Mesenteric fat pad (tissue), 1 donor: ENCODE measurements around the genes DNAH1 and SEMA3G.

- PRO-cap = no peak
Measured at GRCh38 chr3:52305455-52306547, 10.3 kb upstream of the DNAH1 start.

DNA sequence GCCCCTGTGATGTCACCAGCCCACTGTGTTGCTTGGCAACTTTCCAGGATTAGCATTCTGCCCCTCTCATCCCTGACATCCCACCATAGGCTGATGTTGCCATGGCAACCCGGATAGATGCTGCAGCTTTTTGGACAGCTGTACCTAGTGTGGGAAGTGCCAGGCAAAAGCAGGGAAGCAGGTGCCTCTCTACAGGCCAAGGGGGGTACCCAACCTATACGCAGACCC lies at the start of gene DNAH1:
Gene DNAH1 (plus strand): TSS at position 201 of the 228 bp plus-strand sequence.
- PRO-cap = no peak

GRCh38 chr3:52400663-52401220 lies 9.1 kb downstream of the BAP1 start:
- PRO-cap = no peak

- PRO-cap = no peak
Measured at GRCh38 chr3:52403639-52404182, 6.1 kb downstream of the BAP1 start.

GRCh38 chr3:52444673-52445504 lies at the start of gene SEMA3G:
SEMA3G (minus strand) TSS chr3:52445103.
- PRO-cap = unidirectional peak, minus-strand start at chr3:52445103

DNA sequence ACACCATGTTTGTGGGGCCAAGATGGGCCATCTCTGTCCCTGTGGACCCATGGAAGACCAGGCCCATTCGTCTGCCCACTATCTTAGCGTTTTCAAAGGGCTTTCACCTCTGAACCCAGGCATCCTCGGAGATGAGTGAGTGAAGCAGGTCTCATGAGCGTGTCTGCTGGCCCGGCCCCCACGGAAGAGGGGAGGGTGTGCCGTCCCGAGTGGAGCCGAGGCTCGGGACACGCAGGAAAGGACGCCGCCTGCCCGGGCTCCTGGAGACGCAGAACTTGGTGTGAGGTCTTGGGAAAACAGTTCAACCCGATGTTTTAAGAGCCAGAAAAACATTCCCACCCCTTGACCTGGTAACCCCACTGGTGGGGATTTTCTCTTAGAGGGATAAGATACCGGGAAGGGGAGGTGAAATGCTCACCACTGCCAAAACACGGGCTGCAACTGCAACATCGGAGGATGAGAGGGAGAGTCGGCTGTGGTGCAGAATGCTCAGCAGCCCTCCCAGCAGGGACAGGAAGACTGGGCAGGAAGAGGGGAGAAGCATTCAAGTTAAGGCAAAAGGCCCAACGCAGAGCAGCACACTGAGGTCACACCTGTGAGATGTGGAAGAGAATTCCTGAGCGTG lies 14.3 kb upstream of the STAB1 start:
- PRO-cap = no peak

GRCh38 chr3:52503838-52504318 lies 8.7 kb downstream of the STAB1 start:
- PRO-cap = no peak

DNA sequence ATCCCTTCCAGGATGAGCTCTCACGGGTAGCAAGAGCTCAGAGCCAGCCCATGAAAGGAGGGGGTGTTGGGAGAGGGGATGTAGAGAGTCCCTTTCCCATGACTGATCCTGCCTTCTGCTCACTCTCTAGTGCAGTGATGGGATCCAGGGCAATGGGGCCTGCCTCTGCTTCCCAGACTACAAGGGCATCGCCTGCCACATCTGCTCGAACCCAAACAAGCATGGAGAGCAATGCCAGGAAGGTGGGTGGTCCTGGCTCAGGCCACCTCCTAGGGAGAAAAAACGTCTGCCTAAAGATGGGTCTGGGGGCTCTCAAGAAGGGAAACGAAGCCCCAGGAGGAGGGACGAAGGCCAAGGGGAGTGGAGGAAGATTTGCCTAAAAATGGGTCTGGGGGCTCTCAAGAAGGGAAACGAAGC lies 13.9 kb downstream of the STAB1 start:
- PRO-cap = no peak

- PRO-cap = no peak
Measured at GRCh38 chr3:52527095-52527432, 6.6 kb downstream of the NT5DC2 start.

GRCh38 chr3:52594976-52595502 lies 58.6 kb downstream of the UQCC5 start:
- PRO-cap = no peak

DNA sequence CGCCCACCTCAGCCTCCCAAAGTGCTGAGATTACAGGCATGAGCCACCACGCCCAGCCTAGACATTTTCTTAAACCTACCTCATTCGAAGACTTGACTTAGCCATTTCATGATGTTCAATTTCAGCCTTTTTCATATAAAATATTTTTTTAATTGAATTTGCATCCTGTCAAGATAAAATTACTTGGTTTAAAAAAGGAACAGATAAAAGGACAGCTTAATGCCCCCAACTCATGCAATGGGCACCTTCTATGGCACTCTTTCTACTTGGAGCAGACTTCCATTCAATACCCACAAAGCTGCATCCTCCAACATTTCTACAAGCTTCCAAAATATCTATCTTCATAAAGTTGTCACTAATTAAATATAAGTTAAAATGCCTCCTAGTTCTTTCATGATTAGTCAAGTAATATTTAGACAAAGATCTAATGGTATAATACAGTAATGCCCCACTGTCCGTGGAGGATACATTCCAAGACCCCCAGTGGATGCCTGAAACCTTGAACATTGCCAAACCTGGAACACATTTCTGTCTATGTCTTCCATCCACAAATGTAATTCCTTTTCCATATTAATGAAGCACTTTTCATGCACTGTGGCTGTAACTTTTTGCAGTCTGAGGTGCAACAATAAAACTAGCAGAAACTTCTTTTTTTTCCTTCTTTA lies 41.1 kb upstream of the GNL3 start:
- PRO-cap = no peak

GRCh38 chr3:52712545-52713157 lies 6.7 kb downstream of the SPCS1 start:
- PRO-cap = no peak

- PRO-cap = no peak
Measured at GRCh38 chr3:52715126-52715409, 9.2 kb downstream of the SPCS1 start.

- PRO-cap = no peak
Measured at GRCh38 chr3:52745935-52746432, 24.8 kb downstream of the NEK4 start.

- PRO-cap = no peak
Measured at GRCh38 chr3:52786071-52786791, 8.4 kb upstream of the ITIH3 start.

- PRO-cap = no peak
Measured at GRCh38 chr3:52839726-52840350, 5.0 kb upstream of the MUSTN1 start.

DNA sequence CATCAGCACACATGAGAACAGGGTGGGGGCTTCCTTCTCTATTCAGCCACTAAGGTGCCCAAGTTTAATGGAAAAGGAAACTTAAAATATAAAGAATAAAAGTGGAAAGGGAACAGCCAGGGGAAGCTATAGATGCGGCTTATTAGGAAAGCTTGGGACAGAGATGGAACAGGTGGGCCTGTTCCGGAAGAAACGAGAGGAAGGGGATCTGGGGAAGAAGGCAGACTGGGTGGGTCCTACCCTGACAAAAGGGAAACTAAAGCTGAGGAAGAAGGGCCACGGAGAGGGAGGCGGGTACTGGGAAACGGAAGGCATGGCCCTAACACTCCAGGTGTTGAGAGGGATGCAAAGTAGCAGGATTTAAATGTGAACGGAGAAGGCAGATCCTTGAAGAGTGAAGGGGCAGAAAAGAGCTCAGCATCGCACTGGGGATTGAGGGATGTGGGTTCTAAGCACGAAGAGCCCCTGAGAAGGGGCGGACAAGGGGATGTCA lies 825 bp downstream of the STIMATE start:
- PRO-cap = no peak

GRCh38 chr3:53156284-53156873 lies 4.6 kb upstream of the PRKCD start:
- PRO-cap = no peak

DNA sequence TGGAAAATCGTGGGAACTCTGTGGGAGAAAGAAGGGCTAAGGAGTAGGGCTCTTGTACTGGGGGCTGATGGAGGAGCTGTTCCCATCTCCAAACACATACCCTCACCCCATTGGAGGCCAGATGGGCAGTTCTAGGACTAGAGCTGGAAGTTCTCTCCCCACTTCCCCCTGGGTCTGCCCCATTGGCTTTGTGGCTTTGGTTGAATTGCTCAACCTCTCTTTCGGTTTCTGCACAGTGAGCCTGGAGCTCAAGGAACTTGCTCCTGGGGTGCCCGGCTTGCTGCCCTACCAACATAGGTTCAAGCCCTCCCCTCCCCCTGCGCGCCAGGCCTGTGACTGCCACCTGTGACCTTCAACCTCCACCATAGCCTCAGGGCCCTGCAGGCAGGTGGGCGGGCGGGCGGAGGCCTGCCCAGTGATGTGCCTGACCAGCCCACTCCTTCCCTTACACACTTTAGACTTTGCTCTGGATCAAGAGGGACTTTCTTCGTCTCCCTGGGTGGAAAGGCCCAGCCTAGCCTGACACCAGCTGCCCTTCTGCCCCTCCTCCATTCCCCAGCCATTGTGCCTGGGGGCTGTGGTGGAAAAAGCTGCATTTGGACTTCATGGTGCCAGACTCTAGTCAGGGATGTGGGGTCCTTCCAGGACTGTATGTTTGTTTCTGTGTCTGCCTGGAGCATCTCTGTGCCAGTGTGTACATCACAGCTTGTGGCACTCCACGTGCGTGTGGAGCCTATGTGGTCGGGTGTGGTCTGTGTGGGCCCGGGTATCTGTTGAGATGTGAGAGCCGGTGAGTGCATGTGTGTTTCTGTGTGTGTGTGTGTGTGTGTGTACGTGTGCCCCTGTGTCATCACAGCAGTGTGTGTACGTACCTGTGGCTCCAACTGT lies 9.4 kb downstream of the PRKCD start:
- PRO-cap = no peak

- PRO-cap = no peak
Measured at GRCh38 chr3:53180299-53181130, 19.5 kb downstream of the PRKCD start.